Natural killer cell (primary cell): ENCODE data around the gene TMSB4X.

- PRO-cap, result no peak
Measured at GRCh38 chrX:10015414-10016109, 48.4 kb downstream of the CLDN34 start.

GRCh38 chrX:10041235-10041675 is 74.1 kb downstream of the CLDN34 start:
- PRO-cap, result no peak

DNA sequence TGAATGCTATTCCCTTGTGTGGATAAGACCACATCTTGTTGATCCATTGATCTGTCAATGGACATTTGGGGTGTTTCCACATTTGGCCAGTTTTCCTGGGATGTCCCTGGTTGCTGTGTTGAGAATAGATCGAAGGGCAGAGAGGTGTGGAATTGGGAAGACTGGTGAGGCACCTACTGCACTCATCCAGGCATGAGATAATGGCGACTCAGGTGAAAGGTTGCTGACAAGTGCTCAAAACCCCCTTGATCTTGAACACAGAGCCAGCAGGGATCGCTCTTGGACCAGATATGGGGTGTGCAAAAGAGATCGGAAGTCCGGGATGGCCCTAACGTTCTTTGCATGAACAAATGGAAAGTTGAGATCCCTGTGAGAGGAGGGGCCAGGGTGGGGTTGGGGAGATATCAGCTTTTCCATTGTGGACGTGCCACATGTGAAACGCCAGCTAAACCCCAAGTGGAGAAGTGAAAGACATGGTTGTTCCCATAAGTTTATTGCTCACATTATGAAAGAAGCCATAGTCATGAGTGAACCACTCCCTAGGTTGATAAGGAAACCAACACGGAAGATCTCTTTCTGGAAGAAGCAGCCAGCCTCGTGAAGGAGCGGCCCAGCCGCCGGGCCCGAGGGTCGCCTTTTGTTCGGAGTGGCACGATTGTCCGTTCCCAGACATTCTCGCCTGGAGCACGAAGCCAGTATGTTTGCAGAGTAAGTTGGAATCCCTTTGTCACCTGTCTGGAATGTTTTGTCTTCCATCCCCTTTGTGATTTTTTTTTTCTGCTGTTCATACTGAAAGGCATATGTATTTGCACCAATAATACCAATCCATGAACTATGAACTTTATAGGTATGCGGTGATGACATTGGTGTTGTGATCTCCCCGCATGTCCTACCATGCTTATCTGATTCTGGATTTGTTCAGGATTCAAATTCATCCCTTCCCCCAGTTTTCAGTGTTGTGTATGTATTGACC is 22.6 kb upstream of the CLCN4 start:
- PRO-cap, result no peak

- PRO-cap, result no peak
Measured at GRCh38 chrX:10482942-10483686, 137.3 kb downstream of the MID1 start.

GRCh38 chrX:10619497-10620144 is 764 bp downstream of the MID1 start:
- PRO-cap, result no peak

- PRO-cap, result no peak
Measured at GRCh38 chrX:12719596-12719933, 71.6 kb upstream of the PRPS2 start.

GRCh38 chrX:12772446-12772949 is 18.7 kb upstream of the PRPS2 start:
- PRO-cap, result no peak

GRCh38 chrX:12951449-12951943 is 23.4 kb upstream of the TMSB4X start:
- PRO-cap, result no peak

- PRO-cap, result unidirectional peak, plus-strand start at chrX:12956202; bidirectional peak, plus-strand start at chrX:12956581, minus-strand start at chrX:12956260
Measured at GRCh38 chrX:12955720-12956848, 18.8 kb upstream of the TMSB4X start.

GRCh38 chrX:12970571-12971295 is 4.2 kb upstream of the TMSB4X start:
- PRO-cap, result bidirectional peak, plus-strand start at chrX:12970784, minus-strand start at chrX:12970689

- PRO-cap, result bidirectional peak, plus-strand start at chrX:12975110, minus-strand start at chrX:12975004
Measured at GRCh38 chrX:12974522-12975450, at the start of gene TMSB4X. TMSB4X (plus strand) TSS chrX:12975110.

DNA sequence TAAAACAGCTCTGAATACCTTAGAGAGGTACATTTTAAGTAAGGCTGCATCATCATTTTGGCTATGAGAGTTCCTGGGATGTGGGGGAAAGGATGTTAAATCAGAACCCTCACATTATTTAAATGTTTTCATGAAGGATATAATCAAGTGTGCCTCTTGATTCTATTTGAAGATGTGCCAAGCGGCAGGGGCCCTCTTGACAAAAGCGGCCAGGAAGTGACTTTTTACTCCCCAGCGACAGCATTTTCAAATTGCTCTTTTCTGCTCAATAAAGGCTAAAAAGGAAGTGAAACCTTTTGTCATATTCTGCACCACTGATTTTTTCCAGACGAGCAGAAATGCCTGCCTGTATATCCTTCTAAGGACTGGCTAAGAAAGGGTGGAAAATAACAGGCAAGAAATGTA is 25.3 kb downstream of the TMSB4X start:
- PRO-cap, result no peak

DNA sequence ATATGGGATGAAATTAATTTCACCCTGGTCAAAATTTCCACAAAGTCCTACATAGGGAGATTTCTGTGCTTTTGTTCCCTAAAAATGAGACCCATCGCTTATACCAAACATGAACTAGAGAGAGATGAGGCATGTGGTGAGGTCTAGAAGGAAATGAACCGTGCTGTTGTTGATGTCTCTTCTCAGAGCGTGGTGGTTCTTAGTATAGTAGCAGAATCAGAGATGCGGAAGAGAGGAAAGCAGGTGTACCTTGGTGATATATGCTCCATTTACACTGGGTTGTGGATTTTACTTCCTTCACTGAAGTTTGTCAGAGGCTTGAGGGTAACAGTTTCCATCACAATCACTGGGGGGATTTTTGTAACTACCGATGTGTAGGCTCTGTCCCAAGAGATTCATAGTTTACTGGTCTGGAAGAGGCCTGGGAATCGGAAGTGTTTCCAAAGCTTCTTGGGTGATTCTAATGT is 30.2 kb upstream of the FAM9C start:
- PRO-cap, result no peak

GRCh38 chrX:13089958-13090620 is 45.7 kb upstream of the FAM9C start:
- PRO-cap, result no peak

GRCh38 chrX:13090970-13091541 is 46.6 kb upstream of the FAM9C start:
- PRO-cap, result no peak

DNA sequence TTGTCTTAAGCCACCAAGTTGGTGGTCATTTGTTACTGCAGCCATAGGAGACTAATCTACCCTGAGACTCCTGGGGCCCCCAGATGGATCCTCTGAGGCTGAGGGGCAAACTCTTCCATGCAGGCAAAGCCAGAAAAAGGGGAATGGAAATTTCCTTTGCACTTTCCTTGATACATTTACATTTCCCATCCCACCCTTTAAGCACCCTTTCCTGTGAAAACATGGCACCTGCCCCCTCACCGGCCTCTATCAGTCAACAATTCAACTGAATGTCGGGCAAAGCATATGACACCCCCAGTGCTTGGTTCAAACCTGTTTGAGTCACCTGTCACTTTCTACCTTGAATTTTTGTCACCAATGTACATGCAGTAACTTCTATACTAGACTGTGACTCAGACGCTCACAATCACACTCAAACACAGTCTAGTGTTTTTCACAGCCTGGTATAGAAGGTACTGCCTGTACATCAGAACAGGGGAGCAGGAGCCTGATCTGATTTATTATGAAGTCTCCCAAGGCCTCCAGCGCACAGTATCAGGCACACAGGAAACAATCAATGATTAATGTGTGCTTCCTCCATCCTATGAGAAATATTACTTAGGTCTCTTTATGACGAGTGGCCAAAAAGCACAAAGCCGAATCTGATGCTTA is 49.1 kb upstream of the FAM9C start:
- PRO-cap, result bidirectional peak, plus-strand start at position 429 of the sequence, minus-strand start at position 258 of the sequence

DNA sequence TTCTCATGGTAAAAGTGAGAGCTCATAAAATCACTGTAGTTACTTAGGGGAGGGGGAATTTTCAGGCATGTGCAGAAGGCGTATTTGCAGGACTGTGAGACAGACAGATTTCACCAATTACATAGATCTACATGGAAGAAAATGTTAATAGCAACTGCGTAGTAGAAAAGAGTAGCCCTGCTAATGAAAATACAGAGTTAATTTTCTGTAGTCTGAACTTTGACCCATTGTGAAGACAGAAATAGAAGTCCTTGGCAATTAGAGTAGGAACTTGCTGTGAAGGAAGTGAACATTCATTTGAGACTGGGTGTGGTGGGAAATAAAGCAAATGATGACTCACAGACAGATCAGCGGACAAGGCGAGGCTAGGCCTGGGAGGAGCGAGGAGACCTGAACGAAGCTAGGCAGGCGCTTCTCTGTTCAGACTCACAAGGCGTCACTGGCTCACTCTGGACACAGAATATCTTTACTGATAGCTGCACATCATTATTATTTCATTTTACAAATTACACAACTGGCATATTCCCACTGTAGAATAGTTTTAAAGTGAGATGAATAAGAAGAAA is 57.2 kb upstream of the FAM9C start:
- PRO-cap, result unidirectional peak, plus-strand start at position 423 of the sequence

DNA sequence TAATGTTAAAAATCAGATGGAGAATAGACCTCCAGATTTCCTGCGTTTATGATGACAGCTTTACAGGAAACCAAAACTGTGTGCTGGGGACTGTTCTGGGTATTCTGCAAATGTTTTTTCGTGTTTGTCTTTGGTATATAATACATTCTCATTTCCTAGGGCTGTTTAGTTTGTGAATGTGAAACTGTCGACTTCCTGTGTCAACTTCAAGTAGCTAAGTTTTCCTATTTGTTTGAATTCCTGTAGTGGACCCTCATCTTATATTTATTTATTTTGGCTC is 79.5 kb upstream of the FAM9C start:
- PRO-cap, result unidirectional peak, minus-strand start at position 111 of the sequence

DNA sequence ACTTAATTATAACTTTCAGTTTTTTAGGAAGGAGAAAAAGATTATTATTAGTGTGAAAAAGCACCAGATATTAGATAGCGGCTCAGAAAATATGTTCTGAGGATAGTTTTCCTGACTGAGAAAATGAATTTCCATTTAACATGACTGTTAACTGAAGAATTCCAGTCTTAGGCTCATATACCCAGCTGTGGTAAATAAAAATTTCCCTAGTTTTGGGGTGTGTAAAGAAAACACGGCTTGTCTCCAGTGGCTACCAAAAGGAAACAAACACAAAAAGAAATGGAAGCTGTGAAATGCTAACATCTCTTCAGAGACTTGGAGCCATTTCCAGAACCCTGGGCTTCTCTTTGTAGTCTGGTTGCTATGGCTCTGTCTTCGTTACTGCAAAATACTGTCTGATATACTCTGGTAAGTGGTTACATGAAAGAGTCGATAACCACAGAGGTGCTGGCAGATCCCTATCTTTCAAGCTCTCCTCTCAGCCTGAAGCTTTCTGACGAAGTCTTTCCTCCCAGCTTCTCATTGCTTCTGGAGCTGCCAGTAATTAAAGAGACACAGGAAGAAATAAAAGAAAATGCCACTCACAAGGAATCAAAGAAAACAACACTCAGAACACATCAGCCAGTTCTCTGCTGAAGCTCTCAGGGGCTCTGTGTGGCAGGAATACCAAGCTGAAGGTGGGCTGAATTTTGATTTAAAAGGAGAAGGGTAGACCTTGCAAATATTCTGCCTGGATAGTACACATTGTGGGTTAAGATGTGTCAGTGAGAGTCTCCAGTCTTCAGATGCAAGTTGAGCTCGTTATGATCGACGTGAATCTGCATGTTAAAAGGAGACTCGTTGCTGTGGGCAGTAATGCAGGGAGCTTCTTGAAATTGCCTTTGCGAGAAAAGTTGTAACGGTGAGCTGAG is 107.5 kb upstream of the FAM9C start:
- PRO-cap, result no peak

DNA sequence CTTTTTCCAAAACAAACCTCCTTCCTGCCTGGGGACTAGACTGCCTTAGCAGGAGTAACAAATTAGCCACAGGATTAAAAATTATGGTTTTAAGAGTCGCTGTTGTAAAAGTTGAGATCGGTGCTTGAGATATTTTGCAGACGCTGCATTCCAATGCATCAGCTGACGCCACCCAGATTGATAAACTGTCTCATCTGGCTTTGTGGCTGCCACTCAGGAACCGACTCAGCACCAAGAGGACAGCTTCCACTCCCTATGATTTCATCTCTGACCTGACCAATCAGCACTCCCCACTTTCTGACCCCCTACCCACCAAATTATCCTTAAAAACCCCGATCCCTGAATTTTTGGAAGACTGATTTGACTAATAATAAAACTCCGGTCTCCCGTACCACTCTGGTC is 70.7 kb downstream of the ATXN3L start:
- PRO-cap, result no peak